Temporal lobe (tissue), 2 donors: ENCODE data around the gene CCP110.

DNA sequence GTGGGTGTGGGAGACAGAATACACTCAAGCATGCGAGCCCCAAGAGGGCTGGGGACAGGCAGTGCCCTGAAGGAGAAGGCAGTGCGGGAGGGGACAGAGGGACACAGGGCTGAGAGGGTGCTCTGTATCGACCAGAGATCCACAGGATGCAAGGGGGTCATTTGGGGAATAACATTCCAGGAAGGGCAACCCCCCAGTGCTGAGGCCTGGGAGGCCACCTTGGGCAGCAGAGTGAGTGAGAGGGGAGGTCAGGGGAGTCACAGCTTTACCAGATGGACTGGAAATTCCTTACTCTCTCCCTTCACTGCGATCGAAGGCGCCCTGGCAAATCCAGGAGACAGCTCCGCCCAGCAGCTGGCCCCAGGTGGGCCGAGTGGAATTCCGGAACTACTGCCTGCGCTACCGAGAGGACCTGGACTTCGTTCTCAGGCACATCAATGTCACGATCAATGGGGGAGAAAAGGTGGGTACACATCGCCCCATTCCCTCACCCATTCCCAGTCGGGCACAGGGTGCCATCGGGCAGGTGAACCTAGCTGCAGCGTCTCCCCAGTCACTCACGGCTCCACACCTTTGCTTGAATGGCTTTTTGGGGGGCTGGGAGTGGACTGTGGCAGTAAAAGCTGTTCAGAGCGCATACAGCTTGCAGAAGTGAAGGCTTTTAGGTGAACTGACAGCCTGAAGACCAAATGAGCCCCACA is 91.7 kb downstream of the ABCC6 start:
- RAMPAGE, long total RNA: no peak

- RAMPAGE, long total RNA: no peak
These were observed 23.3 kb downstream of the NOMO3 start for GRCh38 chr16:16255432-16256269.

- RAMPAGE, long total RNA: no peak
These were observed 399.9 kb downstream of the XYLT1 start for GRCh38 chr16:17070648-17071549.

- RAMPAGE, long total RNA: no peak
These were observed 109.8 kb downstream of the XYLT1 start for GRCh38 chr16:17360907-17361456.

- RAMPAGE, long total RNA: no peak
These were observed 73.9 kb downstream of the XYLT1 start for GRCh38 chr16:17396770-17397428.

- RAMPAGE, long total RNA: no peak
These were observed 48.7 kb upstream of the ARL6IP1 start for GRCh38 chr16:18849766-18850690.

GRCh38 chr16:18851932-18852637 is 50.7 kb upstream of the ARL6IP1 start:
- RAMPAGE, long total RNA: no peak

- RAMPAGE, long total RNA: no peak
These were observed 23.2 kb downstream of the ITPRIPL2 start for GRCh38 chr16:19136984-19137266.

DNA sequence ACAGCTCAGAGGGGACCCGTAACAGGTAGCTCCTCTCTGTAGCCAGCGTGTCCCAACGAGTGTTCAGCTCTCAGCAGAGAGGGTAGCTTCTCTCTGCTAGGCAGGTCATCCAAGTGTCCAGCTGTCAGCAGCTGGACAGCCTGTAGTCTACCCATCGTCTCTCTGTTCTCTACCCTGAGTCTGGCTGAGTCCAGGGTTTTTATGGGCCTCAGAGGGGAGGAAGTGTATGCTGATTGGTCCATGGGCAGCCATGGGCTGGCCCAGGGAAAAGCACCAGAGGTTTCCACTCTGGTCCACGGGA is 45.3 kb upstream of the CLEC19A start:
- RAMPAGE, long total RNA: no peak

- RAMPAGE, long total RNA: no peak
These were observed 5.9 kb downstream of the CLEC19A start for GRCh38 chr16:19291353-19291836.

- RAMPAGE, long total RNA: no peak
These were observed 33.0 kb upstream of the TMC5 start for GRCh38 chr16:19384734-19385091.

DNA sequence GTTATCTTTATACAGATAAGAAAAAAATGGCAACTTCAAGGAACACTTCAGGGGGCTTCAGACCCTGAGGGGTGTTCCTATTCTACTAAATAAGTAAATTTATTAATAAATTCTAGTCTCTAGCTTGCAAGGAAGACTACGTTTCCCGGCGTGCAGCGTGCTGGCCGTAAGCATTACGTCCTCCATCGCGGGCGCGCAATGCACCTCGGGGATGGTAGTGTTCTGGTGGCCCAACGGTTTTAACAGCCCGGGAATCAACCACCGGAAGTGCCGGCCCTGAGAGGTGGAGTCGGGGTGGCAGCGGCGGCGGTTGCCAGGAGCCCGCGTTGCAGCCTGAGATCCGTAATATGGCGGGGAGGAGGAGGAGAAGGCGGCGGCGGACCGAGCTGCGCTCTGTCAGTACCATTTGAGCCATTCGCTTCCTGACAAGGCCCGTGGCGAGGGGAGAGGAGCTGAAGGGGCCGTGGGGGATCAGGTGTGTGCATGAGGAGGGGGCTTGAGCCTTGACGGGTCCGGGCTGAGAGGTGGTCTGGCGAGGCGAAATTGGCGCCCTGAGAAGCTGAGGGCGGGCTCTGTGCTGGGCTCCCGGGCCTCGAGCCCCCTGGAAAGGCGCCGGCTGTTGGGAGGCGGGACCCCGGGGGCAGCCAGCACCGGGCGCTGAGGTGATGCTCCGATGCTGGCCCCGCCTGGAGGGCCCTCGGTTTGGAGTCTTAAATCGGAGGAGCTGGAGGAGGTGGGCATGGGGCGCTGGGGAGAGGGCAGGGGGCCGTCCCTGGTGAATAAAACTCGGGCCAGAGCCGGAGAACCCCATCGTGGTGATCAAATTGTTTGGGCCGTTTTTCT is at the start of gene CCP110:
CCP110 (plus strand) TSS at position 329 of the 843 bp plus-strand sequence.
- RAMPAGE, long total RNA: start-site peak on the plus strand centred at position 302 of the sequence, 83 bp wide, 217 and 148 reads in 2 replicates

GRCh38 chr16:19696888-19697645 is 21.0 kb downstream of the KNOP1 start:
- RAMPAGE, long total RNA: no peak

- RAMPAGE, long total RNA: no peak
These were observed 36.1 kb downstream of the IQCK start for GRCh38 chr16:19753701-19755008.

DNA sequence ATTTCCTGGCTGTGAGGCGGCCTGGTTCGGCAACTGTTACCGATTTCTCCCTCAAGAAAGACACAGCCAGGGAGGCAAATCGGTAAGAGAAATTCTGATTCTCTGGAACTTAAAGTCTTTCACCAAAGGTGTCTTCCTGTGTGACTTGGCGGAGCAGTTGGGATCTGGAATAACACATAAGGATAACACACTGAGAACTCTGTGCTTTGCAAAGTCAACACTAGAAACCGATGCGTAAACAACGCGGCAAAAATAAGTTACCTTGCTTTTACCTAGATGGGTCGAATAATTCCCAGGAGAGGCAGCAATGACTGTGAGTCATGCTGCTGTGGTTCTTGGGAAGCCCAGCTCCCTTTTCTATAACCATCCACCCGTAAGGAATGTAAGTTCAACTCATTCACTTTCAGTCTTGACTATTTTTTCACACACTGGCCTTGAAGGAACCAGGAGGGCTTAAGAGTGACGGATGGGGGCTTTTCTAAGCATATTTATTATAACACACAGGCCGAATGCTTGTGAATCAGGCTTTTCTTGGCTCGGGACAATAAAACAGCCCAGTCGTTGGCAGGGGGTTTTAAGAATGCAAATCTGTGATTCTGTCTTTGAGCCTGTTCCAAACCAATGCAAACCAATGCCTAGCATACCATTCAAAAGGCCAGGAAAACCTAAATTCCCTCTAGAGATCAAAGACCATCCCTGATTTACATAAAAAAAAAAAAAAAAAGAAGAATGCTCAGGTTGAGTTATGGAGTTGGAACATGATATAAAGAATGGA is 24.1 kb downstream of the GPRC5B start:
- RAMPAGE, long total RNA: no peak

GRCh38 chr16:19871857-19872584 is 12.6 kb downstream of the GPRC5B start:
- RAMPAGE, long total RNA: no peak

DNA sequence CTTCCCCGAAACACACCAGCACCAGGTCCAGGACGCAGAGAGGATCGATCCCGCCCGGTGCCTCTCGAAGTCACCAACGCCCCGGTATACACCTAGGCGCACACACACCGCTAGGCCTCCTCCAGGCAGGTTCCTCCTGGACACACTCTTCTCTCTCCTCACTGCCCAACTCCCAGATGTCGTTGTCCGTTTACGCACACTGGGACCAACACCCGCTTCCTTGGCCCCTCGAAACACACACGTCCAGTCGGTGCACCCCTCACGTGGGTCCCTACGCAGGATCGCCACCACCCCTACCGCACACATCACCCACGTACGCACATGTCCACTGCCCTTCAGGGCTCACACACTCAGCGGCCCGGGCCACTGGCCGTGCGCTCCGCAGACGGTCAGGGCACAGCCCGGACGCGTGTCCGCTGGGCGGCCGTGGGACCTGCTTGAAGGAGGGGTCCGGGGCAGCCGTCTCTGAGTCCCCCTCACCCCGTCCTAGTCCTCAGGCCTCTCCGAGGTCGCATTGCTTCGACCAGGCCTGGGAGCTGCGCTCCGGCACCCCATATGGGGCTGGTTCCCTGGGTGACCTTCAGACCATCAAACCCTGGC is 741 bp upstream of the GPRC5B start:
- RAMPAGE, long total RNA: no peak

DNA sequence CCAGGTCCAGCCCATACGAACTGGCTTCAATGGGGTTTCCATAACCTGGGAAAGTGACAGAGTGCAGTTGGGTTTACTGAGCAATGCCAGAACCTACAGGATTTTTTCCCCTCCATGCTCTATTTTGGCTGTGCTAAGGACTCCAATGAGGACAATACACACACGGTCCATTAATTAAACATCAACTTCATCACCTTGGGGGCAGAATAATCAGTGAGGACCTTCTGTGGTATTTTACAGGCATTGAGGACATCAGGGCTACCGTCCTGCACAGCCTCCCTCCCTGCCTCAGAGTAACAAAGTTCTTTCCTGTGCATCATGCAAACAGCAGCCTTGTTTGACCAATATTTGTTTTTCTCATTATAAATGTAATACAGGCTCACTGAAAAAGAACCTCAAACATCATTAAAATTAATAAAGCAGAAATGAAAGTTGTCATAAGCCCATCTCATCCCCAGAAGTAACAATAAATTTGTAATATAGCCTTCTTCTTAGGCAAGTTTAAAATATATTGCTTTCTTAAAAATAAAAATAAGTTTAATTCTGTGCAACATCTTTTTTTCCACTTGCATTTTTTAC is 3.0 kb downstream of the GP2 start:
- RAMPAGE, long total RNA: no peak

DNA sequence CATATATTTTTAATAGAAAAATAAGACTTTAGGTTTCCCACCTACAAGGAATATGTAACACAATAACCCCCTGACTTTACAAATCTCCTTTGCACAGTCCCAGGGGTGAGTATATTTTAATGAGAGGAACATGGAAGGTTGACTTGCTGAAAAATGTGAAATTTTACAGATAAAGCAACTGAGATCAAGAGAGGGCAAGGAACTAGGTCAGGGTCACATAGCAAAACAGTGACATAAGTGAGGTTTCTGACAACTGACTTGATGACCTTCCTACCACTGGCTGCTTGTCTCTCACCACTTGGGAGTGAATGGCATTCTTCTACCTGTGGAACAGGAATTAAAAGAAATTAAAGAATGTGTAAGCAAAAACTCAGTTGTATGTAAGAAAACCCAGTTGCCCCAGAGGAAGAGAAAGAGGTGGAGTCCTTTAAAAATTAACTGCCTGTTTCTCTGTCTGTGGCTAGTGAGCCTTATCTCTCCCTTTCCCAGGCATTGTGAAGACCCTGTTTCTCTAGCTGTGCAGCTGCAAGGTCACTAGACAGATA is 23.6 kb downstream of the ACSM1 start:
- RAMPAGE, long total RNA: no peak

- RAMPAGE, long total RNA: no peak
These were observed 22.4 kb downstream of the ACSM1 start for GRCh38 chr16:20674929-20675602.